Colon Carcinoma Metastatic in the Lung (tissue), 2 donors: ENCODE data around the gene MFSD14B.

GRCh38 chr9:93523136-93523392, 53.3 kb upstream of the PHF2 start:
- PRO-cap, 2 experiments, result no peak in any of the 2 experiments

DNA sequence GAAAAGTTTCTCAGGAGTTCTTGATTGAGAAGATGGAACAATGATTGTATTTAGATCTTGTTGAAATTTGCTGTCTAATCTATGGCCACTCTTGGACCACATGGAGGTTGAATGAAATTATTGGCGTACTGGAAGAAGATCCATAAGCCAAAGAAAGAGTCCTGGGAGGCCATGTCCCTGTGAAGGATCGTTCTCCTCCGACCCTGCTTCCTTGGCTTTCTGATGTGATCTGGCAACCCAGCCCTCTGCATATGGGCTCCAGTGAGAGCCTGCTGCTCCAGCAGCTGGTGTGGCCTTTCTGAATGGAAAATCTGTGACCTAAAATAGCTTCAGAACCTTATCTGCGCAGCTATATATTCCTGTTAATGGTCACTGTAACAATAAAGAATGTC, 40.3 kb upstream of the PHF2 start:
- PRO-cap, 2 experiments, result no peak in any of the 2 experiments

DNA sequence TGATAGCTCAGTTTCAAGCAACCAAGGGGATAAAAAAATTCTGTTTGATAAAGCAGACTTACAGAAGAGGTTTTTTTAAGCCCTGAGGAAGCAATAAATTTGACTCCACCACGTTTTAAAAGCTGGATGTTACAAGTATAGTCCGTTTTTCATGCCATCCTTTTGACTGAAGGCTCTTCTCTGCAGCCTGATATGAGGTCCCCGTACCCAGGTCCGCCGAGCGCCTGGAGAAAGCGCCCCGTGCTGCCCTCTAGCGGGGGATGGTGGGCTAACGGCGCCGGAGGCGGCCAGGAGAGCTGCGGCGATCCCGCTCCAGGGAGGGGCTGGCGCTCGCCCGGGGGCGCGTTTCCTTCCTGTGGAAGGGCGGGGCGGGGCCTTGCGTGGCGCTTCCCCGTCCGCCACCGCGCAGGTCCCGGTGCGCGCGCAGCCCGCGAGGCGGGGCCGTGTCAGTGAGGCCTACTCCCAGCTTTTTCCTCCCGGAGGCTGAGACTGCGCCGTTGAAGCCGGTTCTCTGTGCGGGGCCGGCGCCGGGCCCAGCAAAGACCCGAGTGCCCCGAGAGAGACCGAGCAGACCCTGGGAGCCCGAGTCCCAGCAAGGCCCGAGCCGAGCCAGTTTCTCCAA, 10.0 kb upstream of the PHF2 start:
- PRO-cap, 2 experiments, result peak in 2 of 2 experiments; most common plus-strand start position 486 of the sequence (in 2)

GRCh38 chr9:93578096-93578779, 1.9 kb downstream of the PHF2 start:
- PRO-cap, 2 experiments, result no peak in any of the 2 experiments

- PRO-cap, 2 experiments, result no peak in any of the 2 experiments
These were observed 81.8 kb downstream of the PHF2 start for GRCh38 chr9:93658061-93658614.

DNA sequence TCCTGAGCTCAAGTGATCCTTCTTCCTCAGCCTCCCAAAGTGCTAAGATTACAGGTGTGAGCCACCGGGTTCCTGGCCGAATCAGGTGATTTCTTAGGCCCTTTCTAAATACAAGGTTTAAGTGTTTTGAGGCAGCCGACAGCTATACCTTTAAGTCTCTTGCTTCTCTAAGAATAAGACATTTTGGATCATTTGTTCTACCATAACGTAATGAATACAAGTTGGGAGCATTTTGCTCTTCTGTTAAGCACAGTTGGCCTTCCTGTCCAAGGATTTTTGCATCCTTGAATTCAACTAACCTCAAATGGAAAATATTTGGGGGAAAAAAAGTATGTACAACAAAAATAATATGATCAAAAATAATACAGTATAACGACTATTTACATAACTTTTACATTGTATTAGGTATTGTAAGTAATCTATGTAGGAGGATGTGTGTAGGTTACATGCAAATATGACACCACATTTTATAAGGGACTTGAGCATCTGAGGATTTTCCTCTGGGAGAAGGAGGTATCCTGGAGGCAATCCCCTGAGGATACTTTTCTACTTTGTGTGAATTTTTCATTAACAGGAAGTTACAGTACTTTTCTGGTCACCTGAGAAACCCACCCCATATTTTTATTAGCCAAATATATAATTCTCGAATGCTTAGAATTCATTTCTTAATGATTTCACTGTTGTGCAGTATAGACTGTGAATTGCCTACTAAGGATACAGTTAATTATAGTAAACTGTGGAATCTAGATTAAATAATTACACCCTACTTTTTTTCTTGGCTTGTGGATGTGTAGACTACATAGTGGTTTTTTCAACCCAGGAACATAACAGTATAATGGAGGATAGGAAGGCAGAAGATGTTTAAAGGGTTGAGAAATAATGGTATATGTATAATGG, 85.2 kb downstream of the PTPDC1 start:
- PRO-cap, 2 experiments, result no peak in any of the 2 experiments

GRCh38 chr9:94374098-94375053, at the start of gene MFSD14B:
TSS of gene MFSD14B (plus strand) at chr9:94374569.
- PRO-cap, 2 experiments, result peak in 2 of 2 experiments; most common plus-strand start chr9:94374569 (in 2); most common minus-strand start chr9:94374297 (in 2)

- PRO-cap, 2 experiments, result no peak in any of the 2 experiments
These were observed 70.3 kb downstream of the MFSD14B start for GRCh38 chr9:94444654-94445151.

- PRO-cap, 2 experiments, result no peak in any of the 2 experiments
These were observed 43.9 kb downstream of the FBP2 start for GRCh38 chr9:94549507-94550287.

- PRO-cap, 2 experiments, result no peak in any of the 2 experiments
These were observed 39.7 kb downstream of the FBP2 start for GRCh38 chr9:94553885-94554337.

- PRO-cap, 2 experiments, result no peak in any of the 2 experiments
These were observed 55.9 kb downstream of the AOPEP start for GRCh38 chr9:94782476-94782757.

DNA sequence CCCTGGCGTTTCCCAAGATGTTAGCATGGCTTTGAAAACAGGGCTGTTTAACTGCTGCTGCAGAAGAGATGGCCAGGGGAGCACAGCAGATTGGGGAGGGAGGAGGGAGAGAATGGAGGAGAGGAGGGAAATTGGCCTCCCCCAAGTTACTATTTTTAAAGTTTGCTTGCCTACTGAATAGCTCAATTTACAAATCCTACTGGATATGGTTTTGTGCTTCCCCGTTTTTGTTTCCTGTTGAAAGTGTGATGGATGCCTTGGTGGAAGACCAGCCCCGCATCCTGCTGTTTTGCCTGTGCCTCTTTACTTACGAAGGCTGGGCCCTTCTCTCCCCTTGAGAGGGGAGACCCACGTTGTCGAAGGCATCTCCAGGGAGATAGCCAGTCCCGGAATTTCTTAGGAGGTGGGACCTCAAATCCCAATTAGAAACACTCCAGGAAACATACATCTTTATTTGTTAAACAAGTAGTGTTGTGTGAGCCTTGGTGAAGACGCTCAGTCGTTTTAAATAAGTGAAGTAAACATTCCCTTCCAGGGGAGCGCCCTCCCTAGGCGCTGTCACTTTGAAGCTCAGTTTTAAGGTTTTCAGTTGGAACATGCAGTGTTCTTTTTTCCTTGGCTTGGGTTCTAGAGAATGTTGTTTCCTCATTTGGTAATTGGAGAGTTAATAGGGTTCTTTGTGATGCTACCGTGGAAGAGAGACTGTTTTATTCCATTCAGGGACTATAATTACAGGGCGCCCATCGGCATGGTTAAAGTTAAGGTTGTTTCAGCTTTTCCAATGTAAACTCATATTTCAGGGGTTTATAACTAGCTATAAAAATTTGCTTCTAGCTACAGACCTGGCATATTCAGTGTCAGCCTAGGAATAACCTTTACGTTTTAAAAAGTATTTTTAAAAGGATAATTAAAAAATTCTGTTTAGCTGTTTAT, 98.8 kb downstream of the AOPEP start:
- PRO-cap, 2 experiments, result no peak in any of the 2 experiments

GRCh38 chr9:94929284-94930015, 203.0 kb downstream of the AOPEP start:
- PRO-cap, 2 experiments, result no peak in any of the 2 experiments

GRCh38 chr9:94952488-94953364, 226.2 kb downstream of the AOPEP start:
- PRO-cap, 2 experiments, result peak in 1 of 2 experiments; most common plus-strand start chr9:94953037 (in 1)

- PRO-cap, 2 experiments, result no peak in any of the 2 experiments
These were observed 245.3 kb downstream of the AOPEP start for GRCh38 chr9:94971738-94972300.

DNA sequence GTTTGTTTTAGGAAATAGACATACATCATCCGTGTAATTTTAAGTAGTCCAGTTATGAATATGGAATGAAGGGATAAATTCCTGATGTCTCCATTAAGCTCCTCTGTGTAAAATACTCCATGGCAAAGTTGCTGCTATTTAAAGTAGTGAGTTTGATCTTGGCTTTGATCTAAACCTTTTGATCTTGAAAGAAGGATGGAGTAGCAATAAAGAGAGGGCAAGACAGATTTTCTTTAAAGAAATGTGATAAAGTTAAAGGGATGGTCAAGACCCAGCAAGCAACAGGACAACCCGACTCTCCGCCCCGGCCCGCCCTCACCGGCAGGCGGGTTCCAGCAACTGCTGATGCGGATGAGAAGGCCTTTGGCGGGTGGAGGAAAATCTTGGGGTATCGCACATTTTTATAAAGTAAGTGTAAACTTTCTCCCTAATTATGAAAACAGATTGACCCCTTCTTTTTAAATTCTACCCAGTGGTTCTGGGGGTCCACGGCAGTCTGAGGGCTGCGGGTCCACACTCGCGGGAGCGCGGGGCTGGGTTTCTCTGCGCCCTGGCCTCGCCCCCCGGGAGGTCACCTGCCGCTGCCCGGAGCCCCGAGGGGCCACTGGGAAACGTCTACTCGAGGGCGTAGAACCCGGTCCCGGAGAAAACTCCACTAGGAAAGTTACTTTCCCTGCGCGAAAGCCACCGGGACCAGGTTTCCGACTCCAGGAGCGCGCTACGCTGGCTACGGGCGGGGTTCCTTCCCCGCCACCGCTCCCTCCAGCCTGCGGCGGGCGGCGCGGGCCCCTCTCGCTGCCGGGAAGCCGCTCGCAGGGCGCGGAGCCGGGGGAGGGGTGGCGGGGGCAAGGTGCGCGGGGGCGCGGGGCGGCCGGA, 277.6 kb downstream of the AOPEP start:
- PRO-cap, 2 experiments, result peak in 2 of 2 experiments; most common plus-strand start position 324 of the sequence (in 2); most common minus-strand start position 764 of the sequence (in 2)

- PRO-cap, 2 experiments, result no peak in any of the 2 experiments
These were observed 281.9 kb downstream of the AOPEP start for GRCh38 chr9:95008160-95009018.

DNA sequence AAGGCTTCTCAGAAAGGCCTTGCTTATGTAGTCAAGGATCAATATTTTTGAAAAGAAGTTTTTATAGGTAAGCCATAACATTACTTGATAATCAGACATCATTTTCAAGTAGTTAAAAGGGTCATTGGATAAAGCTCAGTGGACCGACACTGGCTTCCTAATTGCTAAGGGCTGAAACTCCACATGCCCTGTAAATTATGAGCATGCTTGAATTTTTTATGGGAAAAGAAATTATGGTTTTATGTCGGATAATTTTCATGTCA, 293.7 kb downstream of the FANCC start:
- PRO-cap, 2 experiments, result no peak in any of the 2 experiments

GRCh38 chr9:95055131-95055651, 262.3 kb downstream of the FANCC start:
- PRO-cap, 2 experiments, result no peak in any of the 2 experiments

DNA sequence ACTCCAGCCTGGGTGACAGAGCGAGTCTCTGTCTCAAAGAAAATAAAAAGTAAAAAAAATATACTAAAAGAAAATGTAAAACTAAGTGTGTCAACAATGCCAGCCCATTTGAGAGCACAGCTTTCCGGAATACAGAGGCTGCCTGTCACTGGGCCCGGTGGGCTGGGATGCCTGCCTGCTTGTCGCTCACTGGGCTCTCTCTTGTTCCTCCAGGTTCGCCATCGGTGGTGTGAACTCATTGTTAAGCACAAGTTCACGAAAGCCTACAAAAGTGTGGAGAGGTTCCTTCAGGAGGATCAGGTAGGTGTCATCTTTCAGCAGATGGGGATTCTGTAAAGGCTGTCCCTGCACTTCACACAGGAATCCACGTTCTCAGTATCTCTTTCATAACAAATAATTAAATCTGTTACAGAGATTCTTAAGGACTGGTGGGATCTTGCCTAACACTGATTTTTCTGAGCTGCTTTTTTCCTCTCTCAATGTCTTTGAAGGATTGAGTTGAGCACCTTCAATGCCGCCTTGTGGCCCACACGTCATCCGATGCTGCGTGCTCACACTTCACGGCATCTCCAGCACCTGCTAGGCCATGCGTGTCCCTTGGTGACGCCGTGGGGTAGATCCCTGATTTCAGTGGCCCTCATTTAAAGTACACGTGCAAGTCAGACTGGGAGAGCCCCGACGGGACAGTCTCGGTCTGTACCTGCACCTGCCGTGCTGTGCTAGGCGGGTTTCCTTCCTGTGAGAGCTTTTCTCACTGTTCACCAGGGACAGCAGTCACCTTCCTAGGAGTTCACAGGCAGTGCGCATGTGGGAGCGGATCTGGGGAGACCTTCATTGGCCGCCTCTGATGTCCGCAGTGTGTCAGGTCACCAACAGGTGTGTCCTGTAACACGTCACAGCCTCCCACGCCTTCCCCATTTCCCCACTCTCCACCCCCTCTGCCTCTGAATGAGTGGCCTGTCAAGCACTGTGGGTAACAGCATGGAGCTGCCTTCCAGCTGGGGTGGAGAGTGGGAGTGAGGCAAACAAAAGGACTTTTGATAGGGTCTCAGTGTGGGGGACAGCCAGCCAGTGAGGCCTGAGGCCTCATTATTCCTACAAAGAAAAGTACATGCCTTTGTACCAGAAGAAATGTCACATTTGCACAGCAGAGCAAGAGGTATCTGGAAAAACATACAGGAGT, 236.6 kb downstream of the FANCC start:
- PRO-cap, 2 experiments, result no peak in any of the 2 experiments